Neural progenitor cell (in vitro differentiated cells): ENCODE measurements around the genes KIFC1 and BAK1.

DNA sequence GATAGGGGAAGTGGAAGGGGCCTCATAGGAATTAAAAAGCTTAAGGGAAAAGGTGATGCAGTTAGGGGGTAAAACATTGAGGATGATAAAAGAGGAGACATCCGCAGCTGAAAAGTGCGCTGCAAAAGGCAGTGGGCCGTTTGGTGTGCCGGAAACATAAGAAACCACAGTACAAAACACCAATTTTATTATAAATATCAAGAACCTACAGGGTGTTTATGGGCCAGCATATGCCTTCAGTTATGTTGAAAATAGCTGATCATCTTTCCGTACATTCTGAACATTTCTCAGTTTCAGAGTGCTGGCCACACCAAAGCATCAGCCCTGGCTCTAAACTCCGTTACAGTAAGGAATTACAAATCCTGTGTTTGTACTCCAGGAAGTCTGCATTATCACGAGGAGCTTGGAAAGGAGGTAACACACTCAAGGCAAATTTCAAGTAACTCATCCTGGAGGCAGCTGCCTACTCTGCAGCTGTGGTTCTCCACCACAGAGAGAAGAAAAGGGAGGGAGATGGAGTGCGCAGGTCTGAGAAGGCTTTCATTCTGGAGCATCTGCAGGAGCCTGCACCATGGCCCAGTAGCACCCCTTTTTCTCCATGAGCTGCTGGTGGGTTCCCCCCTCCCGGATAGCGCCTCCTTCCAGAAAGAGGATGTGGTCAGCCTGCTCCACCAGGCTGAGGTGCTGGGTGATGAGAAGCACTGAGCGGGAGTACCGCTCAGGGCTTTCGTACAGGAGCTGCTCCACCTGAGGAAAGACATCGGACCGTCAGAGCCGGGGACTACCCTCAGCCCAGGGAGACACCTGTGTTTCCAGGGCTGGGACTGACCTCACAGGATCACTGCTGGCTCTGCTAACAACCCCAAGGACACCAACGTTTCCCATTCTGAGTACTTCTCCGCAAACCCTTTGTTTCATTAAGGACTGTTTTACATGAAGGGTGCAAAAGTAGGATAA, 1.5 kb upstream of the PSMB8 start:
- RAMPAGE, long total RNA, result no peak

GRCh38 chr6:32941455-32941808, 604 bp upstream of the HLA-DMB start:
- RAMPAGE, long total RNA, result no peak

- RAMPAGE, long total RNA, result start-site peak on the minus strand at chr6:32968364-32969107, 11 and 8 reads in 2 replicates
These were observed 594 bp downstream of the BRD2 start for GRCh38 chr6:32968719-32969656.

DNA sequence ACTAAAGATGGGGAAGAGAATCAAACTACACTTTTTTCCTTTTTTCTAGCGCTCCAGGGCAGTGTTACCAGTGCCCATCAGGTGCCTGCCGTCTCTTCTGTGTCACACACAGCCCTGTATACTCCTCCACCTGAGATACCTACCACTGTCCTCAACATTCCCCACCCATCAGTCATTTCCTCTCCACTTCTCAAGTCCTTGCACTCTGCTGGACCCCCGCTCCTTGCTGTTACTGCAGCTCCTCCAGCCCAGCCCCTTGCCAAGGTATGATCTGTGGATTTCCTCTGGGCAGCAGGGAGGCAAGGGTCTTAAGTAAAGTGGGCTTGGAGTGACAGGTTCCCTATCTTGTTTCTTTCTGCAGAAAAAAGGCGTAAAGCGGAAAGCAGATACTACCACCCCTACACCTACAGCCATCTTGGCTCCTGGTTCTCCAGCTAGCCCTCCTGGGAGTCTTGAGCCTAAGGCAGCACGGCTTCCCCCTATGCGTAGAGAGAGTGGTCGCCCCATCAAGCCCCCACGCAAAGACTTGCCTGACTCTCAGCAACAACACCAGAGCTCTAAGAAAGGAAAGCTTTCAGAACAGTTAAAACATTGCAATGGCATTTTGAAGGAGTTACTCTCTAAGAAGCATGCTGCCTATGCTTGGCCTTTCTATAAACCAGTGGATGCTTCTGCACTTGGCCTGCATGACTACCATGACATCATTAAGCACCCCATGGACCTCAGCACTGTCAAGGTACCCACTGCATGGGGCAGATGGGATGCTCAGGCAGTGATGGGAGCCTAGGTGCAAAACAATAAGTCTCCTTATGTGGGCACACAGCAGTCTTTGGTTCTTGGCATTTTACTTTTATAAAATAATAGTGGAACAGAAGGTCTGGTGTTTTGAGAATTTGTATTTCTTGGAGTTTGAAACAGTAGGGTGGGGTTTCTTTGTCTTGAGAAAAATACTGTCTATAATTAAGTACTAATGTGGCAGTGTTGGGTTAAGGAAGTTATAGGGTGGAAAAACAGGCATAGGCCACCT, 8.1 kb downstream of the BRD2 start:
- RAMPAGE, long total RNA, result no peak

DNA sequence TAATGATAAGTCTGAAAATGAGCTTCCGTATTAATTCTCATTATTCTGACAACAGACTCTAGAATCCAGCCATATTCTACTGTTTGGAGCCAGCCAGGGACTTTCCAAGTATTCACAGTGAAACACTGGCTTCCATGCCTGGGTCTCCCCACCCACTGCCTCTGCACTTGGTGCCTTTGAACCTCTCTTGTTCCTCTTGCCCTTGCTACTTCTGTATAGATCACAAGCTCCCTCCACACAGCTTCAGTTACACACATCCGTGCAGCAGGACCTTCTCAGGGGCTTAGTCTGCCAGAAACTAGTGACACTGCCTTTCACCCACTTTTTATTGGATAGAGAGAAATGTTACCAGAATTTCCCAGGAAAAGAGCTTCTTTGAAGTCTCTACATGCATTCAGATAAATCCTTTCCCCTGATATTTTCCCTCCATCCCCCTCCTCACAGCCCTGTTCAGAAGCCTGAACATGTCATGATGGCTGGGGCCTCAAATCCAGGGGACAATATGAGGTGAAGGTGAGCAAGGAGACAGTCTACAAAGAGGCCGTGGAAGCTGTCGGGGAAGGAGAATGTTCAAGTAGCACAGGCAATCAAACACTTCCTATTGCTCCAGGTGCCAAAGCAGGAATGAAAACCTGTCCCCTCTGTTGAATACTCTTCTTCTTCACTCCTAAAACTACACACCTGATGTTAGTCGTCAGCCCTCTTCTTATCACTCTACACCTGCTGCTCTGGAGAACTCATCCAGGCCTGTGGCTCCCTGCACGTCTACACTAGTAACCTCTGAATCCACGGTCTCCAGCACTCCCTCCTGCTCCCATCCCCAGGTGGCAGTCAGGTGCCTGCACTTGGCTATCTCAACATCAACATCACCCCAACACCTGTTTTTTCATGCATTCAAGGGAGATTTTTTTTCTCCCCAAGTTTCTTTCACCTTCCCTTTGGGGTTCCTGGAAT, 20.2 kb upstream of the HLA-DOA start:
- RAMPAGE, long total RNA, result no peak

DNA sequence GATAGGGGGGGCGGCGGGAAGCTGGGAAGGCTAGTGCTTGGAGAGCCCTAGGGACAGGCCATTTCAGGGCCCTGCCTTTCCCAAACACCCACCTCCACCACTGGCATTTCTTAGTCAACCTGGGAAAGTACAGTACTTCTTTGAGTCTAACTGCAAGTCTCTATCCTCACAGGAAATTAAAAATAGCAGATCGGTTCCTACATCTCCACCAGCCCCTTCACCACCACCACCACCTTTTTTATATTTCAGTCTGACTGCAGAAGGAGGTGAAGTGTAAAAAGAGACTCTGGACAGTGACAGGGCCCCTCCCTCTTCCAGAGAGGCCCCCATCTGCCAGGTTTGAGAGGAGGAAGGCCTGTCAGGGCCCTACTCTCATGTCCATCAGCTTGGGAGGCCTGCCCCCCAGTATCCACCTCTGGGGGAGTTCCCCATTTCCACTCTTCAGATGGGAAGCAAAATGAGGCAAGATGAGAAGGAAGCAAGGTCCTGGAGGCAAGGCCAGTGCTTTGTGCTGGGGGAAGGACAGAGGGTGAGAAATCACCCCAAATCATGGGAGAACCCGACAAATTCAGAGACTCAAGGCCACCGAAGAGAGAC, 1.7 kb upstream of the COL11A2 start:
- RAMPAGE, long total RNA, result no peak

DNA sequence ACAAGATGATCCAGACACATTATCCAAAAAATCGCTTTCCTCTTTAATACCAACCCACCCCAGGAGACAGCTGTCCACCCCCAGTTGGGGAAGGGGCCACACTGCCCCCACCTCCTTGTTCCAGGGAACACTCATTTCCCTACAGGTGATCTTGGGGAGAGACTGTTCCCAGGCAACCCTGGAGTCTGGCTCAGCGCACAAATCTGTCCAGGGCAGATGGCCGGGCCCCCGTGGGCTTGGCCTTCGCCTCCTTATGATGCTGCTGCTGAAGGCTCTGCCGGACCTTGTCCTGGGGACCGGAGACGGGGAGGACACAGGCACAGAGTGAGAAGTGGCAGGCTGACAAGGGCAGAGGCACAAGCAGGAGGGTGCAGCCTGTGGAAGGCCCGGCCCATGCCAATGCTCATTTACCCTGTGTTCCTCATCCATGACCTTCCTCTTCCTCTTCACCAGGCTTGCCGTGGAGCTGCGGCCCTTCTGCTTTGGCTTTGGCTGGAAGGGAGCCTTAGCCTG, 2.2 kb downstream of the B3GALT4 start:
- RAMPAGE, long total RNA, result no peak

- RAMPAGE, long total RNA, result no peak
These were observed 1.0 kb downstream of the RGL2 start for GRCh38 chr6:33297825-33298040.

GRCh38 chr6:33298041-33298549, 647 bp downstream of the RGL2 start:
- RAMPAGE, long total RNA, result no peak

GRCh38 chr6:33391753-33392724, at the start of gene KIFC1:
KIFC1 (plus strand) TSS chr6:33391823.
- RAMPAGE, long total RNA, result no peak

DNA sequence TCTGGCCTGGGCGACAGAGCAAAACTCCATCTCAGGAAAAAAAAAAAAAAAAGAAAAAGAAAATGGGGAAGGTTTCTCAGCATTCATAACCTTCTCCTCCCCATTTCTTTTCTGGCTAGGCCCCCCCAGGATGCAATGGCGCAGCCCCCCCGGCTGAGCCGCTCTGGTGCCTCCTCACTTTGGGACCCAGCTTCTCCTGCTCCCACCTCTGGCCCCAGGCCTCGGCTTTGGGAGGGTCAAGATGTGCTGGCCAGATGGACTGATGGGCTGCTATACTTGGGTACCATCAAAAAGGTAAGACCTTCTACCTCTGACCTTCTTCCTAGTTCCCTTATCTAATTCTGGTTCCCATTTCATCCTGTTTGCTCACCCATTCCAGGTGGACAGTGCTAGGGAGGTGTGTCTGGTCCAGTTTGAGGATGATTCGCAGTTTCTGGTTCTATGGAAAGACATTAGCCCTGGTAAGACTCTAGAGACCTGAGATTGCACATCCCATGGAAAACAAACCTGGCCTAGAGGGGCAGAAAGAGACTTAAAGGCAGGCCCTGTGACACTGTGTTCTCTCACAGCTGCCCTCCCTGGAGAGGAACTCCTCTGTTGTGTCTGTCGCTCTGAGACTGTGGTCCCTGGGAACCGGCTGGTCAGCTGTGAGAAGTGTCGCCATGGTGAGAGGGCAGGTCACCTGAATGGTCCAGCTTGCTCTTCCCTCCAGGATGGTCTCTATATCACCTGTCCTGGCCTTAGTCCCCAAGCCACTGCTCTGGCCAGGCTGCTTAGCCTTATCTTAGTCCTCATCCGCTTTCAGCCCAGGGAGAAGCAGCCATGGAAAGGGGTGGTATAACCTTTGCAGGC, 1.5 kb downstream of the PHF1 start:
- RAMPAGE, long total RNA, result no peak

DNA sequence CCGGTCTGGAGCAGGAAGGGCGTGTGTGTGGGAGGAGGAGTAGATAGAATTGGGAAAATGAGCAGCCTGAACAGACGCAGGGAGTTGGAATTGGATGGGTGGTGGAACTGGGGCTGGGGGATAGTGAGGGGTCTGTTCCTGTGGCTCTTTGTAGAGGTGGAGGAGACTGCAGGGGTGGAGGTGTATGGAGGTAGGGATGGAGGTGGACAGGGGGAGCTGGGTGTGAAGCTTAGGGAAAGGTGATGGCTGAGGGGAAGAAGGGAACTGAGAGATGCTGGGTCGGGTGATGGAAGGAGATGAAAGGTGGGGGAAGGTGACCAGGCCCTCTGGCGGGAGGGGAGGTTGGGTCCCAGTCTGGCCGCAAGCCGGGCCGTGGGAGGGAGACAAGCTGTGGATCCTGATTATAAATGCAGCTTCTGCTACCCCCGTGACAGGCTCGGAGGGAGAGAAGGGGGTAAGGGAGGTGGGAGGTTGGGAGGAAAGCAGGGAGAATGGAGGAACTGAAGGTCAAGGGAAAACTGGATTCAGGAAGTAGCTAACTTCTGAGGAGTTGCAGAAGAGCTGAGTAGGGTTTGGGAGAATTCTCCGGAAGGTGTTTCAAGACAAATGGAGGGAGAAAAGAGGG, 5.2 kb downstream of the SYNGAP1 start:
- RAMPAGE, long total RNA, result no peak

GRCh38 chr6:33425594-33426436, 6.0 kb downstream of the SYNGAP1 start:
- RAMPAGE, long total RNA, result no peak

- RAMPAGE, long total RNA, result no peak
These were observed 7.9 kb downstream of the SYNGAP1 start for GRCh38 chr6:33427422-33428443.

GRCh38 chr6:33429370-33430047, 9.6 kb downstream of the SYNGAP1 start:
- RAMPAGE, long total RNA, result no peak

DNA sequence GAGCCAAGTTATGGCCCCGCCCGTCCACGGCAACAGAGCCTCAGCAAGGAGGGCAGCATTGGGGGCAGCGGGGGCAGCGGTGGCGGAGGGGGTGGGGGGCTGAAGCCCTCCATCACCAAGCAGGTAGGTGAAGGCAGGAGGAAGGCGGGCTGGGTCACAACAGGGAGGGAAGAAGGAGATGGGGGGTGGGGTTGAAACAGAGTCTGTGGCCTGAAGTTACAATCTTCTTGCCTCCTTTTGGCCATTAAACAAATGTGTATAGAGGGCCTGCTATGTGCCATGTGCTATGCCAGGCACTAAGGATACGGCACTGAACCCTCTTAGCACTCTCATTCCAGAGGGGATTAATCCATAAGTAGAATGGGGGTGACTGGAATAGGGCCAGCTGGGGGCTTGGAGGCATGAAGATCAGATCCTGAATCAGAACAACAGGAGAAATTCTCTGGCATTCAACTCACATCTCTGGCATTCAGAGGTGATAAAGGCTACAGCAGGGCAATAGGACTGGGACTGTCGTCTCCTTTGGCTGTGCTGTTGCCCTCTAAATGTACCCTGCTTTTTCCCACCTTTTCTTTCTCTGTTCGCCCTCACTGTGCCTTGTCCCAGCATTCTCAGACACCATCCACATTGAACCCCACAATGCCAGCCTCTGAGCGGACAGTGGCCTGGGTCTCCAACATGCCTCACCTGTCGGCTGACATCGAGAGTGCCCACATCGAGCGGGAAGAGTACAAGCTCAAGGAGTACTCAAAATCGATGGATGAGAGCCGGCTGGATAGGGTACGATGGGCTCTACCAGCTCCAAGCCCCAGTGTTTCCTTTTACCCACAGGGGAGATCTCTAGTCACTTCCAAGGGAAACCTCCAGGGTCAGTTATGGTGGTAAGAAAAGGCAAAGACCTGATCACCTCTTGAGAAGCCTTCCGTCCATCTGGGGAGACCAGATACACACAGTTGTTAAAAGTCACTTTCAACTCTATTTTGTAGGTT, 10.2 kb upstream of the ZBTB9 start:
- RAMPAGE, long total RNA, result no peak

DNA sequence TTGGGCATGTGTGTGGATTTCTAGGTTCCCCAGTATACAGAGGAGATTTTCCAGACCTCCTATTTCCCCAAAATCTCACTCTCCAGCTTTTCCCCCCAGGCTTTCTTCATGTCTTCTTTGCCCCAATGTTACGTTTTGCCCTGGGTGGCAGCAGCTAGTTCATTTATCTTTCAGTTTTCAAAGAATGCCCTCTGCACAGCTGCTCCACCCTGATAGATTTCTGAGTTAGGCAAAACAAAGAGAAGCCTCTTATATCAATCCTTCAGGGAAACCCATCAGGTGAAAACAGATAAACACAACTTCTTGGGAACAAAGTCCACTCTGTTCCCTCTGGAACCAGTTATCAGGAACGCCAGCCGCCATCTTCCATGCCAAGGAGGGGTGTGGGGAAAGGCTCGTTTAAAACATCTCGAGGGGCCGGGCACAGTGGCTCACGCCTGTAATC, 33.9 kb downstream of the ZBTB9 start:
- RAMPAGE, long total RNA, result no peak

DNA sequence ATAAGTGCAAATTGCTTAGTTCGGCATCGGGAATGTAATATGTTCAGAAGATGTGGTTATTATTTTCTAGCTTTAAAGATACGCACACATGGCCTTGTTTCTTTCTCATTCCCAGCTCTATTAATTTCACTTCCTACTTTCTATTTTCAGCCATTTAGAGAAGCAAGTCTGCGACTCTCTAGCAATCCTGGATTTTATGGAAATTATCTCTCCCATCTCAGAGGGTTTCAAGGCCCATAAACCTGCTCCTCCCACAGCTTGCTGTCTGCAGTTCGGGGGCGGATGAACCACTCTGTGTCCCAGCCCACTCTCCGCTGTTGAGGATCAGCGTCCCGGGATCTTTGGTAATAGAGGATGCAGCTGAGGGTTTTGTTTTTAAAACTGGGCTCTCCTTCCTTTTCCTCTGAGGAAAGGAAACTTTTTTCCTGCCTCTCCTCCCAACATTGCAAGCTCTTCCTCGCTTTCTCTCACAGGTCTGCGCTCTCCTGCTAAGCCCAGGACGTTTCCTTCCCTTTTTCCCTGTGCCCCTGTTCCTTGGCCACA, 54.6 kb downstream of the ZBTB9 start:
- RAMPAGE, long total RNA, result no peak

- RAMPAGE, long total RNA, result no peak
These were observed 685 bp downstream of the BAK1 start for GRCh38 chr6:33579309-33579873.

DNA sequence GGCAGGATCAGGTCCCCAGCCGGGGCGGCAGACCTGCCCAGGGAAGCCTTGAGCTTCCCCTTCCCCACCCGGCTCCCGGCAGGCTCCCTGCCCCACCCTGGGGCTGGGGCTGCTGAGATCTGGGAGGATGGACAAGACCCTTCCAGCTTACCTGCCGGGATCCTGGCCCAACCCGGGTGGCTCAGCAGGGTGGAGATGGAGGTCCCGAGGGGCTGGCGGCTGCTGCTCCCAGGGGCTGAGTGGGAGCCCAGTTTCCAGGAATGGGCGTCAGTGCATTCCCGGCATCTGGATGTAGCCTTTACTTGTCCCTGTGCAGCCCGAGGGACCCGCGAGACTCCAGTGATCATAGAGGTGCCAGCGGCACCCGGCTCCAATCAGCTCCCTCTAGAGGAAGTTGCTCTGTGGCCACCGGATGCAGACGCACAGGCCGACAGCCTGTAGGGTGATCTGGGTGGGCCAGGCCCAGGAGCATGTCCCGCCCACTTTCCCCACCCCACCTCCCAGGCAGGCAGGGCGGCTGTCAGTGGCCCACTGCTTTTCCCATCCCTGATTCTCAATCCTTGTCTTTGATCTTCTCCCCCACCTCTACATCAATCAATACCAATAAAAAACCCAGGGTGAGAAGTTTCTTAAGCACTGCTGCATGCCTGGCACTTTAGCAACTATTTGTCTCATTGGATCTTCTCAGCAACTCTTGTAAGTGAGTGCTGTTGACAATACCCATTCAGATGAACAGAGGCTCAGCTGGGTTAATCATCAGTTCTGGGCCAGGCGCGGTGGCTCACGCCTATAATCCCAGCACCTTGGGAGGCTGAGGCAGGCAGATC, at the start of gene BAK1:
BAK1 (minus strand) TSS at position 403 of the 827 bp plus-strand sequence.
- RAMPAGE, long total RNA, result no peak